Vagina (tissue), 1 donor: ENCODE measurements around a stretch of chr10.

DNA sequence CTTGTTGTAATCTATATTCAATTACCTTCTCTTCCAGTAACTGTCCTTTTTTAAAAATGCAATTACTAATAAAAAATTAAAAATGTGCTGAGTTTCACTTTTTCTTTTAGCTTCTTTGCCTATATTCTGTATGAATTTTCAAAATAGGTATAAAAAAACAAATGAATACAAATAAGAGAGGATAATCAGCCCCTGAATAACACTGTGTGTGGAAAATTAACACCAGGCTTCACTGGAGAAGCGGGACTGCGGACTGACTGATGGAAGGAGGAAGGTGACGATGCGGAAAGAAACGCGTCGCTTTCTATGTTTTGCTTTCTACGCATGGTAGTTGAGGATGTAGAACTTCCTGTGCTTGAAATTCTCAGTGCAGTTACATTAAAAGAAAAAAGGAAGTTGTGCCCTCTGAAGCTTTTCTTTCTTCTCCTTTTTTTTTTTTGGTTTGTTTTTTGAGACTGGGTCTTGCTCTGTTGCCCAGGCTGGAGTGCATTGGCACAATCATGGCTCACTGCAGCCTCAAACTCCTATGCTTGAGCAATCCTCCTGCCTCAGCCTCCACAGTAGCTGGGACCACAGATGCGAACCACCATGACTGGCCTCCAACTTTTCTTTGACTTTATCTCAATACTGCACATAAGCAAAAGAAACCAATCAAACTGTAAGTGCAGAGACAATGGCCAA, 7.4 kb upstream of the ZMYND11 start:
- PRO-cap, result no peak
- RAMPAGE, long total RNA, result no peak

GRCh38 chr10:333165-333880, 198.1 kb downstream of the ZMYND11 start:
- PRO-cap, result no peak
- RAMPAGE, long total RNA, result no peak

GRCh38 chr10:526751-527410, 162.6 kb downstream of the DIP2C start:
- PRO-cap, result no peak
- RAMPAGE, long total RNA, result start-site peak on the minus strand at chr10:526824-526963, 14 reads

- PRO-cap, result no peak
- RAMPAGE, long total RNA, result no peak
These were observed 105.1 kb downstream of the DIP2C start for GRCh38 chr10:584349-584877.

DNA sequence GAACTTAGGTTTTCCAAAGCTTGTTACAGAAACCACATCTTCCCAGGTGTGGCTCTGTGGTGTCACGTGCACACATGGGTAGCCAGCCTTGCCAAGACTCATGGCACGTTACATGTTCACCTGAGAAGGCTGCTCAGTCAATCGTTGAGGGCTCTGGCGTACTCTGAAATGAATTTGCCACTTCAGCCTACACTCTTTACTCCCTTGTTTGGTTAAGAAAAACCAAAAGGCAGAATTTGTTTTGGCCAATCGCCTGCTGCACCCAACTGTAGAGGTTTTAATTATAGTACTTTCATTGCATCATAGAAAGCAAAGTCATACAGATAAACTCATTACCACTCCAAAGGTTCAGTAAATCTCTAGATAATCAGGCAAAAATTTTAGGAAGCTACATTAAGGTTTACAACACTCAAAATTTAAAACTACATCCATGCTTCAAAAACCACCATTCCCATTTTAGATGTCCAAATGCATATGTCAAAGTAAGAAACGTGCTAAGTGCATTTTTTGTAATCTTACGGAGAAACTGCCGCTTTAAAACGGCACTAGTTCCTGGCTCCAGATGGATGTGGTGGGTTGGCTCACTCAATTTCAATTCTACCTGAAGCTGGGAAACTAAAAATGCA, 88.5 kb downstream of the DIP2C start:
- PRO-cap, result no peak
- RAMPAGE, long total RNA, result no peak

GRCh38 chr10:611102-611357, 78.4 kb downstream of the DIP2C start:
- PRO-cap, result no peak
- RAMPAGE, long total RNA, result no peak

DNA sequence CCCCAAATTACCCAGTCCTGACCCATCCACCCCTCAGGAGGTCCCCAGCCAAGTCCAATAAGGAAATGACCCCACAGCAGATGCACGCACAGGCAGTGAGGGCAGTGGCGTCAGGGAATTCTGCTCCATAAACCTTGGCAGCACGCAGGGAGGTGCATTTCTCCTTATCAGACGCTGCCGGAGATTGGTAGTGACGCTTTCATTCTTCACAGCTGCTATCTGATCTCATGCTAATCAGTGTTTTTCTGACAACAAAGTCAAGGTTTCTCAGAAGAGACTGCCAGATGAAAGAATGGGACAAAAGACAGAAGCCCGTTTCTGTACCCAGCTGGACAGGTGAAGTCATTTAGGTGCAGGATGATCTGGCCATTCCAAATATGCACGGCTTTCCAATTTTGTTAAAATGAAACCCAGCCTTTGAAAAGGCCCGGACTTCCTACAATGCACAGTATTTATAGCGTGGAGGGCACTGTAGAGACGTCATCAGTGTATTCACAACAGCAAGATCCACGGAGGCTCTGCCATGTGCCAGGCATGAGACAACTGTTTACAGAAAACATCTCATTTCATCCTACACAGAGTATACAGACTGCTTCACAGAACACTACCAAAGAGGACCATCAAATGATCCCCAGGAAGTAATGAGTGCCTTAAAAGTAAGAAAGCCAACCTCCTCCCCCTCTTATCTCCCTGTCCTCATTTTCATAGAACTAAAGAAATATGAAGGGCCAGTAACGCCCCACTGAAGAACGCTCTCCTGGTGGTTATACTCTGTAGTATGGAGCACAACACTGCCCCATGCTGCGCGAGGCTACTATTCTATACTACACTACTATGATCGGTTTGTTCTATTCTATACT, 35.2 kb downstream of the DIP2C start:
- PRO-cap, result no peak
- RAMPAGE, long total RNA, result no peak

GRCh38 chr10:673534-674096, 15.9 kb downstream of the DIP2C start:
- PRO-cap, result no peak
- RAMPAGE, long total RNA, result start-site peak on the minus strand at chr10:673578-673882, 17 reads

- PRO-cap, result no peak
- RAMPAGE, long total RNA, result no peak
These were observed 113.9 kb upstream of the DIP2C start for GRCh38 chr10:803419-803702.

DNA sequence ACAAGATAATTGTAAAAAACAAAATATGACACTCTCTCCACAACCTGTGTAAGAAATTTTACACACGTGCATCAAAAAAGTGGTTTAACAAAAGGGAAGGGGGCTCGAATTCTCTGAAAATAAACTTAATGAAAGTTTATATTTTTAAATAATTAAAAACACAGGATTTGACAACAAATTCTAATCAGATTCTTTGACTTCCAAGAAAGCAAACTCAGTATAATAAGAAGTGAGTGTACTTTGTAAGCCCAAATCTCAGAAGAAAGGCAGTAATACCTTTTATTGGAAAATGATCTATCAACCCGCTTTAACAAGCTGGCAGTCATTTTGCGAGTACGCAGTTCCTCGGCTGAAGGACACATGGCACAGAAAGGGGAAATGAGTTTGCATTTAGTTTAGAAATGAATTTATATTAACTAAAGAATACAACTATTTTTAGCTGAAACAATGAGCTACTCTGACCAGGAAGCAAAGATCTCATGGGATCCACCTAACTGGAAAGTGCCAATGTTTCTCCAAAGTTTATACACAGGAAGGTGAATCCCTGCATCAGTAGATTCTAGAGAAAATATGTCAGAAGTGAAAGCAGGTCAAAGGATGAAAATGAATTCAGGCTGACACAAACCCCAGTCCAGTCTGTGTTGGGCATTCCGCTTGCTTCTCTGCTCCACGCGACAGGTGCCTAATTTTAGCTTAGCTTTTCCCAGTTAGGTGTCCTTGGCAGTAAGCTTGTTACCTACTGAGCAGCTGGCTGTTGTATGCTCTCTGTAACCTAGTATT, 113.0 kb downstream of the LARP4B start:
- PRO-cap, result no peak
- RAMPAGE, long total RNA, result no peak

GRCh38 chr10:863651-864396, 67.7 kb downstream of the LARP4B start:
- PRO-cap, result no peak
- RAMPAGE, long total RNA, result no peak

DNA sequence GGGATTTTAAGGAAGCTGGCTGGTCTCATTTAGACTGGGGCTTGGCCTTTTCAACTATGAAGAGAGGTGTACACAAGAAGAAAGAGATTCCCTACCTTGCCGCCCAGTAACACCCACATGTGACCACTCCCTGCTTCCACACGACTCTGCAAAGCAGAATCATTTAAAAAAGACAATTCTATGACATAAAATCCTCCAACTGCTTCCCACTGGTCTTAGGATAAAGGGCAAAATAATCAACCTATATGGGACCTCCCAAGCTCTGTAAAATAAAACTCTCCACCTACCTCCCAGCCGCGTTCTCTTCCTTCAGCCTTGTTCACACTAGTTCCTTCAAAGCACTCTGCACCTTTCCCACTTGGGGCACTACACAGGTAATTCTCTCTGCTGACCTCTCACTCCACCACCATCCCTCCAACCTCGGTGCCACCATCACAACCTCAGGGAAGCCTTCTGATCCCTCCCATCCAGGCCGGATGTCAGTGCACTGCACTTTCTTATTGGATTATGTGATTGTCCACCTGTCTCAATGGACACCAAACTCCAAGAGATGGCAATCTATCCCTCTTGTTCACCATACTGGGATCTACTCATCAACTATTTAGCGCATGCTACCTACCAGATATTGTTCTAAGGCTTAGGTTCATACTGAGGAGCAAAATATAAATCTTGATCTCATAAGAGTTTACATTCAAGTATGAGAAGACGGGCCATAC, 7.1 kb downstream of the LARP4B start:
- PRO-cap, result no peak
- RAMPAGE, long total RNA, result start-site peak on the minus strand centred at position 491 of the sequence, 252 bp wide, 13 reads

- PRO-cap, result no peak
- RAMPAGE, long total RNA, result no peak
These were observed 24.3 kb upstream of the LARP4B start for GRCh38 chr10:955781-956160.

- PRO-cap, result no peak
- RAMPAGE, long total RNA, result no peak
These were observed 1.7 kb downstream of the WDR37 start for GRCh38 chr10:1057829-1058302.

DNA sequence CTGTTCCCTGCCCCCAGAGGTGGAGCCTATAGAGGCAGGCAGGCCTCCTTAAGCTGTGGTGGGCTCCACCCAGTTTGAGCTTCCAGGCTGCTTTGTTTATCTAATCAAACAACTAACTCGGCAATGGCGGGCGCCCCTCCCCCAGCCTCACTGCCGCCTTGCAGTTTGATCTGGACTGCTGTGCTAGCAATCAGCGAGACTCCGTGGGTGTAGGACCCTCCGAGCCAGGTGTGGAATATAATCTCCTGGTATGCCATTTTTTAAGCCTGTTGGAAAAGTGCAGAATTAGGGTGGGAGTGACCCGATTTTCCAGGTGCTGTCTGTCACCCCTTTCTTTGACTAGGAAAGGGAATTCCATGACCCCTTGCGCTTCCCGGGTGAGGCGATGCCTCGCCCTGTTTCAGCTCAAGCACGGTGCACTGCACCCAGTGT, 170.8 kb downstream of the WDR37 start:
- PRO-cap, result no peak
- RAMPAGE, long total RNA, result no peak

DNA sequence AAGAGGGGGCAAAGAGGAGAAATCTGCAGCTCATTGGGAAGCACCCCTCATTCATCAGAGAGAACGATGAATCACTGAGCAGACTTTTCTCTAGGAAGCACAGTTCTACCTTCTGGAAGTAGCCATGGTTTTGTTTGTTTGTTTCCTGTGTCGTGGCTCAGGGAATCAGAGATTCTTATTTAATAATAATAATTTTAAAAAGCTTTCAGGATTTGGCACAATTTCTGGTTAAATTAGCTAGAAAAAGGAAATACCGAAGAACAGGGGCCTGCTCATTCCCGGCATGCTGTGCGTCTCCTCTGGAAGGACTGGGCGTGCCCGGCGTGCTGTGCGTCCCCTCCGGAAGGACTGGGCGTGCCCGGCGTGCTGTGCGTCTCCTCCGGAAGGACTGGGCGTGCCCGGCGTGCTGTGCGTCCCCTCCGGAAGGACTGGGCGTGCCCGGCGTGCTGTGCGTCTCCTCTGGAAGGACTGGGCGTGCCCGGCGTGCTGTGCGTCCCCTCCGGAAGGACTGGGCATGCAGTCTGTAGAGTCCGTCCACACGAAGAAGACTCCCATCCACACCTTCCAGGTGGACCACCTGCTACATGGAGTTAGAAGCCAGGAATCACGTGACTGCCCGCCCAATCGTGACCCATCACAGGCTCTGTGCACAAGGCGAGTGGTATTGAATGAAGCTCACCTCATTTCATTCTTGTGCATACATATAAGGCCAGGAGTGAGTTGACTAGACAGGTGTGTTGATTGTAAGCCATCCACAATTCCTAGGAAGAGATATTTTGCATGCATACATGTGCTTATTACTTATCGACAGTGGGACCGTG, 577.7 kb upstream of the ADARB2 start:
- PRO-cap, result no peak
- RAMPAGE, long total RNA, result no peak

GRCh38 chr10:2986289-2986788, 81.0 kb upstream of the PFKP start:
- PRO-cap, result no peak
- RAMPAGE, long total RNA, result no peak

DNA sequence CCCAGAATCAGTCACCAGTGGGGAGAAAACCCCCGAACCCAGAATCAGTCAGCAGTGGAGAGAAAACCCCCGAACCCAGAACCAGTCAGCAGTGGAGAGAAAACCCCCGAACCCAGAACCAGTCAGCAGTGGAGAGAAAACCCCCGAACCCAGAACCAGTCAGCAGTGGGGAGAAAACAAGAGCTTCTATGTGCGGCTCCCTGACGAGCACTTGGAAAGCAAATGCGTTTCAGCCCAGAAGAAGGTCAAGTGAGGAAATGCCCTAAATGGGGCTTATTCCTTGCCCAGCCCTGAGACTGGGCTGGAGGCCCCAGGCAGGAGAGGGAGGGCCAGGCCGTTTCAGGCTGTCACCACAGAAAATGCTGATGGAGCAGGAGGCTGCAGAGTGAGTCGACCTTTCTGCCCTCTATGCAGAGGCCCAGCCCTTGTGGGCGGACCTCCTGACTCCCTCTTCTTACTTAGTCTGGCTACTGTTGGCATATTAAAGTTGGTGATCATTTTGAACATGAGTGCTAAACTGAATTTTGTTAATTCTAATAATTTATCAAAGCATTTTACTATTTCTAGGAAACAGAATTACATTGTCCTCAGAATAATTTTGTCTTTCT, 18.7 kb upstream of the PFKP start:
- PRO-cap, result unidirectional peak, minus-strand start at position 213 of the sequence
- RAMPAGE, long total RNA, result no peak

DNA sequence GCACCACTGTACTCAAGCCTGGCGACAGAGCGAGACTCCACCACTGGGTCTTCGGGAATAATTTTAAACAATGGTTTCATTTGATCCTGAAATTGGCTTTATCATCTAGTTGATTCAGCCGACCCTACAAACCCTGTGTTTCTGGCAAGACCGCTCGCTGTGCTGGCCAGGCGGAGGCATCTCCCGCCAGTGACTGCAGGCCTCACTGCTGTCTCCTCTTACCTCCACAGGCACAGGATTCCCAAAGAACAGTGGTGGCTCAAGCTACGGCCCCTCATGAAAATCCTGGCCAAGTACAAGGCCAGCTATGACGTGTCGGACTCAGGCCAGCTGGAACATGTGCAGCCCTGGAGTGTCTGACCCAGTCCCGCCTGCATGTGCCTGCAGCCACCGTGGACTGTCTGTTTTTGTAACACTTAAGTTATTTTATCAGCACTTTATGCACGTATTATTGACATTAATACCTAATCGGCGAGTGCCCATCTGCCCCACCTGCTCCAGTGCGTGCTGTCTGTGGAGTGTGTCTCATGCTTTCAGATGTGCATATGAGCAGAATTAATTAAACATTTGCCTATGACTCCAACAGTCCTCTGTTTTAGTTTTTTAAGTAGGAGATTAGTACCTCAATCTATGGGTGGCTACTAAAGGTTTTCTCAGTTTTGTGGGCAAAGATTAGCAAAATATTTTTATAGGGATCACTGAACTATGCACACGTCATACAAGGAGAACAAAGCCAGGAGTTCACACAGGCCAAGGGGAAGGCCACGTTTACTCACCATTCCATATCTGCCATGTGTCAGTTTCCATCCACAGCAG, 36.2 kb downstream of the PITRM1 start:
- PRO-cap, result no peak
- RAMPAGE, long total RNA, result no peak

GRCh38 chr10:3143390-3143832, 29.2 kb downstream of the PITRM1 start:
- PRO-cap, result no peak
- RAMPAGE, long total RNA, result start-site peak on the minus strand at chr10:3143215-3144124, 40 reads